Measurements from ENCODE around the genes LTF, TMIE and MYL3.

DNA sequence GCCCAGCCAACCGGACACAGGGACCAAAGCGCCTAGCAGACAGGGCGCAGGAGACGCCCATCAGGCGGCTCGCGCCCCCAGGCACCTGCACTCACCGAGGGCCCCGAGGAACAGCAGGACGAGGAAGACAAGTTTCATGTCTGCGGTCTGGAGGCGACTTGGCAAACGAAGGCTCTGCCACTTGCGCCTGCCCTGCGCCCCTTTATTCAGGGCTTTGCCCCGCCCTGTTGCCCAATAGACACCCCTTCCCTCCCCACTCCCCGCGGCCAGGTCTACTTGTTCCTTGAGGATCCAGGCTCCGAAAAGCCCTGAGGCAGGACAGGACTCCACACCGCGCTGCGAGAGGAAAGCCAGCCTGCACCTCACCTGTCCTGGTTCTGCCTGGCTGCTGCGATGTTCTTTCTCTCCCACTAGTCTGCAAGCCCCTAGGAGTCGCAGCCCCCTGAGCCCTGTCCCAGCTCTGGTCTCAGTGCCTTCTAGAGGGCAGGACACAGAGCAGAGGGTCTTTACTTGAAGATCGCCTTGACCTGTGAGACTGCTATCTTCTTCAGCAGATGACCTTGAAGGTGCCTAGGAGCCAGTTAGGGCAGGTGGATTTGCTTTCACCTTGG lies at the start of gene LTF:
Gene LTF, minus strand, starts transcription at position 176 of the 611 bp plus-strand sequence.
- PRO-cap = bidirectional peak, plus-strand start at position 277 of the sequence, minus-strand start at position 176 of the sequence; unidirectional peak, minus-strand start at position 379 of the sequence
- RRBS = 19% methylated on average over 1 of the region's 25 CpGs

DNA sequence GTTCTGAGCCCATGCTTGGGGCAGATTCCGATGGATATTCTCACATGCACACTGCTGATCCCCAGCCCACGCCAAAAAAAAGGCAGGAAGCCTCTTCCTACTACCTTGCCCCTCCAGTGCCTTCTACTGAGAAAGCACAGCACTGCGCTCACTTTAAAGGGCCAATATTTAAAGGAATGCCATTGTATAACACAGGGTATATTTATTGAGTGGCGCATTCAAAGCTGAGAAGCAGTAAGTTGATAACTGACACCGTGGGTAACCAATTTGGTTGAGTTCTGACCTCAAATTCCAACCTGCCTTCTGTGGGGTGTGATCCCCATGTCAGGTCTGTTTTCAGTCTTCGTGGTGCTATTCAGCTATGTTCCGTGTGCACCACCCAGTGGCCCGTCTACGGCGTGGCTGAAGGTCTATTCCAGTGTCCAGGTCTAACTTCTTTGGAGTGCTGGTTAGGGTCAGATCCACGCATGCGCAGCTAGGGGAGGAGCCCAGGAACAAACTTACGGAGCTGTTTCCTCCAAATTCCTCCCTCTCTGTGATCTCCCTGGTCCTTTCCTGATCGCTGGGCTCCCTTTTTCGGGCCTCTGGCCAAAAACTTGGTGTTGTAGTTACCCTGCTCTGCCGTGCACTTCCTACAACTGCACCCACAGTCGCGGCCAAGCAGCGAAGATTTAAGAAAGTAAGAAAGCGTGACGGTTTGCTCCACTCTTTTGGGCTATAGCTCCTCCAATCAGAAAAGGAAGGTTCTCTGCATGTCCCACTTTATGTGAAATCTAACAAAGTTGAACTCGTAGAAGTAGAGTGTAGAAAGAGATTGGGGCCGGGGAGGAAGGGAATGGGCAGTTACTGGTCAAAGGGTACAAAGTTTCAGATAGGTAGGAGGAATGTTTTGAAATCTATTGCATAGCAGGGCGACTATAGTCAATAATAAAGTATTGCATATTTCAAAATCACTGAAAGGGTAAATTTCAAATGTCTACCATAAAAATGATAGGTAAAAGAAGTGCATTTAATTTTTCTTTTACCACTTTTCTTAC lies 7.7 kb downstream of the LRRC2 start:
- PRO-cap = bidirectional peak, plus-strand start at position 528 of the sequence, minus-strand start at position 332 of the sequence
- RRBS = no CpG with 5 or more reads among the region's 24 CpGs

DNA sequence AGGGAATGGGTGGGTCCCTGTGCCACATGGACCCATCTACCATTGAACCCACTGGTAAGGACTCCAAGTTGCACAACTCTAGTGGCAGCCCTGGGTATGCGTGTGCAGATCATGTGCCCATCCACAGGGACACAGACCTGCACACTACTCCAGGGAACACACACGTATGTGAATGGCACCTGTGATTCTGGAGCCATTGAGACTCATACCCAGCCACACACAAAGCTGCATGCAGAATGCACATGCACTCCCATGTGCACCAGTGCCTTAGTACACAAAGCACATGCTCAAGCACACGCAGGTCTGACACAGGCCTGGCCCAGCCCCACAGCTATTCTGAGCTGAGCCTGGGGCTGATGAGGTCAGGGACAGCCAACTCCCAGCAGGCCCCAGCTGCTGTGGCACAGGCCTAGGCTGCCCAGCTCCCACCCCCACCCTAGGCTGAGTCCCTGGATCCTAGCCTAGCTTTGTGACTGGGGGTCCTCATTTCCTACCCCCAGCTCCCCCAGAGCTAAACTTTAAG lies 2.7 kb upstream of the ALS2CL start:
- PRO-cap = no peak
- RRBS = no CpG with 5 or more reads among the region's 3 CpGs

- PRO-cap = no peak
- RRBS = 5% methylated on average over 30 of the region's 49 CpGs
Observed at GRCh38 chr3:46701034-46701720, at the start of gene TMIE. TMIE (plus strand) TSS chr3:46701392.

GRCh38 chr3:46863062-46863852 lies at the start of gene MYL3:
MYL3 (minus strand) TSS chr3:46863444.
- PRO-cap = no peak
- RRBS = no CpG with 5 or more reads among the region's 10 CpGs

DNA sequence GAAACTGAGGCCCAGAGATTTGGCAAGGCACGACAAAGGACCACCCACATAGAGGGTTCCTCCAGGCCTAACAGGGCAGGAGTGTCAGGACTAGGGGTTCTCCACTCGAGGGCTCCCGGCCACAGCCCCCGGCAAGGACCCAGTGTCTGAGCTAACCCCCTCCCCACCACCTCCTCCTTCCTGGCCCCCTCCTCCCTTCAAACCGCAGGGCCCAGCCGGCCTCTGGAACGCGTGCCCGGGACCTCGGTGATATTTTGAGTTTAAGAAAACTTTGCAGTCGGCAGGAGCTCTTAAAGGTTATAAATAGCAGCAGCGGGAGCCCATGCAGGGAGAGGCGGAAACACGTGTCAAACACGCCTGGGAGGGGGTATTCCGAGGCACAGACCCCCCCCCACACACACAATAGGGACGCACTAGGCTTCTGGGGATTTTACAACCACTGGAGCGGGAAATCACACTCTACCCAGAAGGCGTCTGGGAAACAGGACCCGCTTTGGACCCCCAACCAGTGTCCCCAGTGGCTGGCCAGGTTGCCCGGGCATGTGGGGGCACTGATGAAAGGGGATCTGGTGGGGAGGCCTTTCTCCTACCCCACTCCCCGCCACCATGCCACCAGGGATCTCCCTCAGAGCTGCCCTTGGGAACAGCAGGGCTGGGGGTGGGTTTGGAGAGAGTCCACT lies 3.0 kb upstream of the PTH1R start:
- PRO-cap = bidirectional peak, plus-strand start at position 433 of the sequence, minus-strand start at position 296 of the sequence
- RRBS = 3% methylated on average over 3 of the region's 22 CpGs

- PRO-cap = no peak
- RRBS = no CpG with 5 or more reads among the region's 5 CpGs
Observed at GRCh38 chr3:46892998-46893428, 15.5 kb downstream of the PTH1R start.

- PRO-cap = no peak
- RRBS = no CpG with 5 or more reads among the region's 10 CpGs
Observed at GRCh38 chr3:46930536-46931432, 45.8 kb downstream of the CCDC12 start.

- PRO-cap = no peak
- RRBS = no CpG with 5 or more reads among the region's 7 CpGs
Observed at GRCh38 chr3:47016433-47017581, 37.3 kb downstream of the NBEAL2 start.

GRCh38 chr3:47120012-47121179 lies 43.5 kb downstream of the SETD2 start:
- PRO-cap = no peak
- RRBS = no CpG with 5 or more reads among the region's 8 CpGs

GRCh38 chr3:47280453-47281178 lies 2.0 kb downstream of the KIF9 start:
- PRO-cap = no peak
- RRBS = no CpG with 5 or more reads among the region's 9 CpGs

GRCh38 chr3:47422030-47422364 lies 41.2 kb downstream of the PTPN23 start:
- PRO-cap = no peak
- RRBS = no CpG with 5 or more reads among the region's 2 CpGs

- PRO-cap = no peak
- RRBS = no CpG with 5 or more reads among the region's 5 CpGs
Observed at GRCh38 chr3:47500439-47501150, 12.9 kb downstream of the ELP6 start.

DNA sequence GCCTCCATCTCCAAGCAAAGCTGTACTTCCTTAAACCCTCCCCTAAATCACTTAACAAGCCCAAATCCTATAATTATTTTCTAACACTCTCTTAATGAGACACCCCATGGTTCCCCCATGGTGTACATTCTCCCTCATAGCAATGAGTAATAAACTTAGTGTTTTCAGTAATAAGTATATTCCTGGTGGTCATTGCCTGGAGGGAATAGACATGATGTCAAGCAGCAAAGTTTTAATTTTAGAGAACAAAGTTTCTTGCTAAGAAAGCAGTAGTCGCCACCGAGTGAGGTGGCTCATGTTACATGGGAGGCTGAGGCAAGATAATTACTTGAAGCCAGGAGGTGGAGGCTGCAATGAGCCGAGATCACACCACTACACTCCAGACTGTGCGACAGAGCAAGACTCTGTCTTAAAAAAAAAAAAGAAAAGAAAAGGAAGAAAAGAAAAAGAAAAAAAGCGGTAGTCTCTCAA lies 2.3 kb upstream of the ELP6 start:
- PRO-cap = no peak
- RRBS = no CpG with 5 or more reads among the region's 5 CpGs

- PRO-cap = no peak
- RRBS = no CpG with 5 or more reads among the region's 8 CpGs
Observed at GRCh38 chr3:47522008-47522600, 8.6 kb upstream of the ELP6 start.

DNA sequence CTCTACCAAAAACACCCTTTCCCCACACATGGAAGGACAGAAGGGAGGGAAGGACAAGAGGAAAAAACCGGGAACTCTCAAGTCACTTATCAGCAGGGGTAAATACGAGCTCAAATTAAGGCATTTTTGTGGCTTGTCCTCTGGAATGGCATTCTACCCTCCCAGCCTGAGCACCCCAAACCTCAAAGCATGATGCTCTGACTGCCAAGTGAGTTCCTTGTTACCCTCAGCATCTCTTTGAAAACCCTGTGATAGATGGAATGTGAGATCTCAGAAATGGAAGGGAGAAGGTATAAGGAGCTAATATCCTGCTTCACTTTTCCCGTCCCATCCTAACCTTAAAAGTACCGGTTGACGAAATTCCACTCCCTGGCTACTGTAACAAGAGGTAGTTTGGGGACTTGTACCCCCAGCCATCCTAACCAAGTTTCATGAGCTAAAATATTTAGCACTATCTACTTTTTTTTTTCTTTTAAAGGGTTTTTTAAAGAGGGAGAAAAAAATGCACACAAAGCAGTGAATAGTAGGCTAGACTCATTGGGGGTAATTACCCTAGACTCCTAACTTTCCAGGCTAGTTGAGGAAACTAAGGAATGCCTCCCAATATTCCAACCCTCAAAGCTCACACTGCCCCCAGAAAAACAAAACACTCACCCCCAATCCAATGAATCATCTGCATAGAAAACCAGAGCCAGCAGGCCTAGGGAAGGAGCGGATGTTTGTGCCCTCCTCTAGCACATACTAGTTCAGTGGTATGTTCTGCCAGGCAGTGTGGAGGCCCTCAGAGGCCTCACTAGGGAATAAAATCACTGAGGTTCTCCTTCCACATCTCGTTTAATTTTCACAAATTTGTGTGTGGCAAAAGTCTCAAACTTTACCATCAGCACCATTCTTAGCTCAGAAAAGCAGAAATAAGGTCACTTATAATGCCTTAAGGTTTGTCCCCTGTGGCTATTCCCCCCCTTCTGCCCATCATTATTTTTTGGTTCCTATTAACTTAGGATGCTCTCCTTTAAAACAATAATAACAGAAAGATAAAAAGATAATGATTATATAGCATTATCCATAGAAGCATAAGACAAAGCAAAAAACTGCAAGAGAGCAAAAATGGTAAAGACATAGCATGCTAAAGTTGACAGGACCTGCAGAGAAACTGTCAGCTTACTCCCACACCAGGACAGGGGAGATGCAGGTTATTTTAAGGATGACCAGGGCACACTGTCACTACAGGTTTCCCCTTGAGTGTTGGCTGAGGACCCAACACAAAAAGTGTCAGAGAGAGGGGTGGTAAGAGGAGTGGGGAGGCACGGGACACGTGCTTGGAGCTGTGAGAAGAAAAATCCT lies 8.6 kb upstream of the CSPG5 start:
- PRO-cap = no peak
- RRBS = no CpG with 5 or more reads among the region's 9 CpGs

GRCh38 chr3:47634919-47635932 lies 56.6 kb upstream of the CSPG5 start:
- PRO-cap = no peak
- RRBS = no CpG with 5 or more reads among the region's 7 CpGs

- PRO-cap = no peak
- RRBS = no CpG with 5 or more reads among the region's 5 CpGs
Observed at GRCh38 chr3:47661170-47661732, 82.6 kb upstream of the CSPG5 start.

GRCh38 chr3:47891803-47892873 lies 89.2 kb downstream of the DHX30 start:
- PRO-cap = no peak
- RRBS = no CpG with 5 or more reads among the region's 17 CpGs

DNA sequence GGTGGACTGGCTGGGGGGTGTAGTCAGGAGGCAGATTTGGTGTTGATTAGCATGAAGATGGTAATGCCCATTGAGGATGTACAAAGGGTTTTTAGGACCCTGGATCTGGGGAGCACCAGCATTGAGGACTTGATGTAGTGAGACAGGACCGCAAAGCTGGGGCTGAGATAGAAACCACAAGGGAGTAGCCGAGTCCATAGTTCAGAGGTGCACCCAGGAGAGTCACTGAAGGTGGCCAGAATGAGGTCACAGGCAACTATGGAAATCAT lies 2.7 kb upstream of the CDC25A start:
- PRO-cap = no peak
- RRBS = no CpG with 5 or more reads among the region's 2 CpGs

Measured in kidney (tissue), 2 donors.